Anterior vena cava (tissue), 1 donor: Measurements from ENCODE around the genes IL13RA1, ZCCHC12 and ZBTB33.

- PRO-cap = no peak
Measured at GRCh38 chrX:115013689-115013963, 3.8 kb downstream of the IL13RA2 start.

DNA sequence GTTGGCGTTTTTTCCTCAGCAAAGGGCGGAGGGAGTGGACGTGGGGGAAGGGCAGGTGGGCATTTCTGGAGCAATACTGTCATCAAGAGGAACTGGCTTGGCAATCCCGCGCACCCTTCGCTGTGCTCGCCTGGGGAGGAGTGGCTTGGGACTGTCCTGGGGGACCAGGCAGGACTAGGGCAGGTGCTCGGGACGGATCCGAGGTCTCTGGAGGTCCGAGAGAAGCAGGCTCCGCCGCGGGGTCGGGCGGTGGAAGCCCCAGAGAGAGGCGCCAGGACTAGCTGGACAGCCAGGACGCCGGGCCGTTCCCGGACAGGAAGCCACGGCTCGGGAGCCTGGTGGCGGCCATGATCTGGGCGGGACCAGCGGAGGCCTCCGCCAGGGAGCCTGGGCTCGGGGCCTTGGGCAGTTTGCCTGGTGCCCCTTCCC is 282.5 kb upstream of the AGTR2 start:
- PRO-cap = no peak

DNA sequence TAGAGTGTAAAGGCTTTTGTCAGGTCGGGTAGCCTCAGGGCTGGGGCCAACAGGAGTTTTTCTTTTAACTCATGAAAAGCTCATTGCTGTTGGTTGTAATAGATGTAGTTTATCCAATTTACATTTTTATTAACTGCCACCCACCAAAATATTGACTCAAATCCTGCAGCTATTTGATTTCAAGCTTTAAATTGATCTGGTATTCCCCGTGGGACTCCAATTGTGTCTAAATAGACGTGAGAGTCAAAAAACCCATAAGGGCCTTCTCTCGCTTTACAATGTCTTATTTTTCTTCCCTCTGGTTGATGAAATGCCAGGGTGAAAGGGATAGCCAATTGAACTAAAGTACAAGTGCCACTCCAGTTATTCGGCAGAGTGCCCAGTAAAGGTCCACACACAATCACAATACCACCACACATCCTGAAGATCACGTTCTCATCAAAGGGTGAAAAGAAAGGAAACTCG is 251.0 kb upstream of the AGTR2 start:
- PRO-cap = no peak

GRCh38 chrX:115935821-115936520 is 234.6 kb upstream of the AGTR2 start:
- PRO-cap = no peak

DNA sequence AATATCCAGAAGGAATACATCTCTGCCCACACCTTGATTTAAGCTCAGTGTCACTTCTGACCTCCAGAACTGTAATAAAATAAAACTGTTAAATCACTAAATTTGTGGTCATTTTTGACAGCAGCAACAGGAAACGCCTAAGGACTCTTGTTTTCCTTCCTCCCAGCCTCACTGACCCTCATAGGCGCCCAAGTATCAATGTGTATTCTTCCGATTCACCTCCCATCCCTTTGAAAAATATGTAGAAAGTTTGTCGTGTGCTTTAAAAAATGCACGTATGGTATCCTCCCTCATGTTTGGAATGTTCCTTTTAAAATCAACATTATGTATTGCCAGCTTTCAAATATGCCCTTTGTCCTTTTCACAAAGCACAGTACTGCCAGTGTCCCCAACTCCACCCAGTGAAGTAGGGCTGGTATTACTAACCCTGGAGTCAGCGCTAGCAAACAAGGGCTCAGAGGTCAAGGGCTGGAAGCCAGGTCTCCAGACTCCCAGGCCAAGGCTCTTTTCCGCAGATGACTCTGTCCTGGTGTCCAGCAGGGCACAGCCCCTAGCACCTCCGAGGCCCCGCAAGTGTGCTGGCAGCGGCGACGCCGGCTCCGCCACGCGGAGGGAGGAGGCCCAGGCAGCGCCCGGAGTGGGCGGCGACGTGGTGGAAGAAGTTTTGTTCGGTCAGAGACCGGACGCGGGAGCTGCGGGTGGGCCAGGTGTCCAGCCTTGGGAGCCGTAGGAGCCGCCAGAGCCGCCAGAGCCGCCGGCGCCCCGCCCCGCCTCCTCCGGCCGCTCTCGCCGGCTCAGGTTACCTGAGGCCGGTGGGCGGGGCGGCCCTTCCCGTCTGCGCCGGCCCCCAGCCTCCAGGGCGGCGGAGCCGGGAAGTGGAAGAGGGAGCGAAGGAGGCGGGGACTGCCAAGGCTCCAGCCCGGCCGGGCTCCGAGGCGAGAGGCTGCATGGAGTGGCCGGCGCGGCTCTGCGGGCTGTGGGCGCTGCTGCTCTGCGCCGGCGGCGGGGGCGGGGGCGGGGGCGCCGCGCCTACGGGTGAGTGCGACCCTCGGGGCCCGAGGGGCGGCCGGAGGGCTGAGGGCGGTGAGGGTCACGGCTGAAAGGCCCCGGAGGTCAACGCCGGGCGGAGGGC is at the start of gene IL13RA1:
Gene IL13RA1 (plus strand): TSS at position 915 of the 1,132 bp plus-strand sequence.
- PRO-cap = unidirectional peak, plus-strand start at position 675 of the sequence; bidirectional peak, plus-strand start at position 917 of the sequence, minus-strand start at position 774 of the sequence

DNA sequence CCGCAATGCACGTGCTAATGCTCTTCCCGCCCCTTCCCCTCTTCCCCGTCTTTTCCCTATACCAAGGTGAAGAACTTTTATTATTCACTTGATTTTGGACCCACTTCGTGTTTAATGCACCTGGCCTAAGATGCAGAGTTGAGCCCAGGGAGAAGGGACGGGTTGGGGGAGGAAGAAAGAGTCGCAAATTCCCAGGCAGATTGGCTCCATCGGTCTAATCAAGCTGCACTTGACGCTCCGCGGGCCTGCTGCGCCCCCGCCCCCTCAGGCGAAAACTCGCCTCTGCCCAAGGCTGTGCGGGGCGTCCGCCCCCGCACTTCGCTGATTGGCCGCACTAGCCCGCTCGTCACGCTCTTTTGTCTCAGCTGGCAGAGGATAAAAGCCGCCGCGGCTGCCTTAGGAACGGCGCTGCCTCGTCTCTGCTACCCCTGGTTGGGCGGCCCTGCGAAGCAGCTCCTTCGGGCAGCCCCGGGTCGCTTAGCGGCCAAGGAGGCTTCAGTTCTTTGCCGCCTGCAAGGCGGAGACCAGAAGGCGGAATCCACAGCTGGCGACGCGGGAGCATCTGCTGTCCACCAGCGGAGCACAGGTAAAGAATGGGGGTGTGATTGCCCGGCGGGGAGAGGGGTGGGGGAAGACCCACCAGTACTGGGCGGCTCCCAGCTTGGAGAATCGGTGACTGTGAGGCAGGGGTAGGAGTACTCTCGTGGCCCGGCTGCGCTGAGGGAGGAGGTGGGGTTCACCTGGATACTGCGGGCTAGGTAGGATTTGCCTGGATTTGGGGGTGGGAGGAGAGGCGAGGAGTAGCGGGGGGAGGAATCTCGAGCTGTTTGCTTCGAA is at the start of gene ZCCHC12:
Gene ZCCHC12 (plus strand): TSS at position 405 of the 837 bp plus-strand sequence.
- PRO-cap = no peak

- PRO-cap = no peak
Measured at GRCh38 chrX:119239326-119239525, 3.1 kb downstream of the PGRMC1 start.

- PRO-cap = no peak
Measured at GRCh38 chrX:119273199-119274065, 37.3 kb downstream of the PGRMC1 start.

- PRO-cap = no peak
Measured at GRCh38 chrX:119400980-119401622, 2.0 kb downstream of the SLC25A43 start.

DNA sequence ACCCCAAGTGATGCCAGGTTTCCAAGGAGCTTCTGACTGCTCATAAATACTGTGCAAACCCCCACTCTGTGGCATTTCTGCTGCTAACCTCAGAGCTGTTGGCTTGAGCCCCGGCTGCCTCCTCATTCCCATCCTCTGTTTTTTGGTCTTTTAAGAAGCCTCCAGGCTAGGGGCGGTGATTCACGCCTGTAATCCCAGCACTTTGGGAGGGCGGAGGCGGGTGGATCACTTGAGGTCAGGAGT is 11.2 kb downstream of the SLC25A43 start:
- PRO-cap = unidirectional peak, minus-strand start at position 137 of the sequence

DNA sequence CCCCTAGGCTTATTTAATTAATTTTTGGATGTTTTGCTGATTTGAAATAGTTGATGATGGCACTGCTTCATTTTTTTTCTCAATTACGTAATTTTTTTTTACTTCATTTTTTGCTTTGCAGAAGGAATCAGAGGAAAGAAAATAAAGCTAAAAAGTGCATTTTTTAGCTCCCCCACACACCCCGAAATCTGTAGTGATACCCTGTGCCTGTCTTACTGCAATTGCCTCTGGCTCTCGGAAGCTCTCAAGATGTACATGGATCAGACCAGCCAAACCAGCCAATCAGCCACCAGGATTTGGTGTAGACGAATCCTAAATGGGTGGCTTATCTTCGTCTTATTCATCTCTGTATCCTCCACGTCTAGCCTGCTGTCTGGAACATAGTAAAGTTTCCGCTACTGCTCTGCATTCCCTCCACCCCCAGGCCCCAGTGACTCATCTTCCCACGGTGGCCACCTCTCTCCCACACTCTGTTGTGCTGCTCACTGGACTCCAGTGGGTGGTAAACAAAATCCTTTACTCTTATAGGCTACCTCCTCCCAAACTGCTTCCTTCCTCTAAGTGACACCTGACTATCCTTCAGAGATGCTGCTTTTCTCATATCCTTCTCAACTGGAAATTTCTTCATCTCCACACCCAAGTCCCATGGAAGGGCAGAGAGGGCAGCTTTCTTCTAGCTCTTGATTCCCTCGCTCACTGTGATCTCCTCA is 37.9 kb downstream of the SEPTIN6 start:
- PRO-cap = no peak

- PRO-cap = bidirectional peak, plus-strand start at chrX:119692375, minus-strand start at chrX:119692344
Measured at GRCh38 chrX:119691727-119693007, 801 bp downstream of the SEPTIN6 start.

DNA sequence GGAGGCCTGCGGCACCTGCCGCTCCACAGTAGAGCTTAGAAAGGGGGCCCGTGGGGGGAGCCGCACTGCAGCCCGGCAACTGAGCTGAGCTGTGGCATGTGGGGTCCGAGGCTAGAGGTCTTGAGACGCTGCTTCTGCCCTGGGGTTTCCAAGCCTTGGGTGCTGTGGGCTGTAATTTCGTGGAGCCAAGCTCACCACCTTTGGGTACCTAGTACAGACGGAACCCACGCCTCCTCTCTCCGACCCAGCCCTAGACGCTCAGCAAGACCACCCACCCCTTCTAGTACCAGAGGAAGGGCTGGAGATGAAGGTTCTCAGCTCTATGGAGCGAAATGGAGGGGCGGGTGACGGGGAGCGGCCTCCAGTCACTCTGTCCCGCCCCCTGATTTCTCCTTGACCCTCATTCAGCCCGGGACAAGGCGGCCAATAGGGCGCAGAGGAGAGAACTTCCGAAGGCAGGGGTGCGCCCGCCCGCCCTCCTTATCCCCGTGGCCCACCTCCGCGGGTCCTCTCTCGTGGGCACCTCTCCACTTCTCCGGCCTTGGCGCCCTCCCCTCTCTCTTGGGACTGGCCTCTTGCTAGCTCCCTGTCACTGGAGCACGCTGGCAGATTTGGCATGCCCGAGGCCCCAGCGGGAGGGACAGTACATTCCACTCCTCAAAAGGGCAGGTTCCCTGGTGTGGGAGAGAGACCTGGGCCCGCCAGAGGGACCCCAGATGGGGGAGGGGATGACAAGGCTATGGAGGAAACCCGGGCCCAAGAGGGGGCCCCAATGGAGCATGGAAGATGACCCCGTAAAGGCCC is 982 bp upstream of the SEPTIN6 start:
- PRO-cap = no peak

- PRO-cap = no peak
Measured at GRCh38 chrX:119734849-119735414, 23.5 kb upstream of the SOWAHD start.

- PRO-cap = no peak
Measured at GRCh38 chrX:119755863-119756229, 2.5 kb upstream of the SOWAHD start.

- PRO-cap = no peak
Measured at GRCh38 chrX:119780978-119781710, 10.3 kb downstream of the RPL39 start.

DNA sequence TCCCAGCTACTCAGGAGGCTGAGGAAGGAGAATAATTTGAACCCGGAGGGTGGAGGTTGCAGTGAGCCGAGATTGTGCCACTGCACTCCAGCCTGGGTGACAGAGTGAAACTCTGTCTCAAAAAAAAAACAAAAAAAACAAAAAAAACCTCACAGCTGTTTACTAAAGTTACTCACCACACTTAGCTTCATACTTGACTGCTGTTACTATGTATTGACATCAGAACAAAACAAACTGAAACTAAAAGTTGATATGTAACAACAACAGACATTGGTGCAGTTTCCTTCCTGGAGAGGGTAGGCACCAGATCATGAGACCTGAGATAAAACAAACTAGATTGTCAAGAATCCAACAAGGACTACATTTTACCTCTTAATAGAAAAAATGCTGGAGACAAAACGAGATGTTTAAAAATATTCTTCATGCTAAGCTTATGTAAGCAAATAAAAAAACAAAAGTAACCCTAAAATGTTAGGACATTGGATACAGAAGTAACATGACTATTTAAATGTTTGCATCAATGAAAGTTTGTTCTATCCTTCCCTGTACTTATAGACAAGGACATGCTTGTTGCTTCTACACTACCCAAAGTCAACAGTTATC is 30.4 kb upstream of the RPL39 start:
- PRO-cap = no peak

- PRO-cap = no peak
Measured at GRCh38 chrX:119837686-119838823, 14.7 kb downstream of the UPF3B start.

DNA sequence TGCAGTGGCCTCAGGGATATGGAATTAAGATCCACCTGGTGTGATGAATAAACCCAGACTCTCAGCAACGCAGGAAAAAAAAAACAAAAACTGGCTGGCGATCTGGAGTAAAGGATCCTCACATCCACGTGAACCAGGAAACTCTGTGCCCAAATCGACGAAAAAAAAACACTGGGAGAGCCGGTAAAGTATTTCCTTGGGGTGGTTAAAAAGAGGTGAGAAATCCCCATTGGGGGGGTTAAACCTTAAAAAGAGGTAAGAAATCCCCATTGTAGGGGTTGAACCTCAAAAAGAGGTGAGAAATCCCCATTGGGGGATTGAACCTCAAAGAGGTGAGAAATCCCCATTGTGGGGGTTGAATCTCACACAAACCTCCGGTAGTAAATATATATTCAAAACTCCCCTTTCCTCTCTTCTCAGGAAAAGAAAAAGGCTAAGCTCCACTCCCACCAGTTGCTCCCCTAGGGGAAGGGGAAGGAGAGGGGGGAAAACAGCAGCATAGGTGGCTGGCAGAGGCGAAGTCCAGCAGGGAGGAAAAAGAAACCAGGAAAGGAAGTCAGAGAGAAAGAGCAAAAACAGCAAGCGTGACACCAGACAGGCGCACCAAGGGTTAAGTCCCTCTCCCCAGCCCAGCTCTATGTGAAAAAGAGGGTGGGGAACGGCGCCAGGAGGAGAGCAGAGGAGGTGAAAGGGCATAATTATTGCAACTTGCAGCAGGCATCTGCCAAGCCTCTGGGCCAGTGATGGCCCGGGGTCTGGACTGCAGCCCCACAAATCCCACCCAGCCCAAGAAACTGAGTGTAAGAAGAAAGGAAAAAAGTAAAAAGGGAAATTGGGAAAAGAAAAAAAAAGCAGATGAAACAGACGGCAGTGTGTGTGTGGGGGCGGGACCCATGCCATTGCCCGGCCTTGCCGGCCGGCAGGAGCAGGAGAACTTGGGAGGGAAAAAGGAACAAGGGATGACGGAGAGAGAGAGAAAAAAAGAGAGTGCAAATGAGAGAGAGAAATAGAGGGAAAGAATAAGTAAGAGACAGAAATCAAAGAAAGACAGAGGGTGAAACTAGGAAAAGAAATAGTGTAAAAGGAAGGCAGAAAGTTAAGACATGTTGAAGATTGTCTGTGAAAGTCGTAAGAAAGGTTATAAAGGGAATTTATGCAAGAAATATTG is 14.3 kb upstream of the RHOXF2 start:
- PRO-cap = no peak

GRCh38 chrX:120250254-120251254 is at the start of gene ZBTB33:
TSS of gene ZBTB33 (plus strand) at chrX:120250812.
- PRO-cap = bidirectional peak, plus-strand start at chrX:120250814, minus-strand start at chrX:120250548; bidirectional peak, plus-strand start at chrX:120251075, minus-strand start at chrX:120250945